SEM (cell line): Measurements from ENCODE around the gene SYT7.

GRCh38 chr11:61083541-61084049 is 18.7 kb upstream of the CD5 start:
- PRO-cap: no peak

GRCh38 chr11:61102650-61103611 is 642 bp downstream of the CD5 start:
- PRO-cap: no peak

- PRO-cap: no peak
Measured at GRCh38 chr11:61138331-61139068, 22.7 kb downstream of the VPS37C start.

DNA sequence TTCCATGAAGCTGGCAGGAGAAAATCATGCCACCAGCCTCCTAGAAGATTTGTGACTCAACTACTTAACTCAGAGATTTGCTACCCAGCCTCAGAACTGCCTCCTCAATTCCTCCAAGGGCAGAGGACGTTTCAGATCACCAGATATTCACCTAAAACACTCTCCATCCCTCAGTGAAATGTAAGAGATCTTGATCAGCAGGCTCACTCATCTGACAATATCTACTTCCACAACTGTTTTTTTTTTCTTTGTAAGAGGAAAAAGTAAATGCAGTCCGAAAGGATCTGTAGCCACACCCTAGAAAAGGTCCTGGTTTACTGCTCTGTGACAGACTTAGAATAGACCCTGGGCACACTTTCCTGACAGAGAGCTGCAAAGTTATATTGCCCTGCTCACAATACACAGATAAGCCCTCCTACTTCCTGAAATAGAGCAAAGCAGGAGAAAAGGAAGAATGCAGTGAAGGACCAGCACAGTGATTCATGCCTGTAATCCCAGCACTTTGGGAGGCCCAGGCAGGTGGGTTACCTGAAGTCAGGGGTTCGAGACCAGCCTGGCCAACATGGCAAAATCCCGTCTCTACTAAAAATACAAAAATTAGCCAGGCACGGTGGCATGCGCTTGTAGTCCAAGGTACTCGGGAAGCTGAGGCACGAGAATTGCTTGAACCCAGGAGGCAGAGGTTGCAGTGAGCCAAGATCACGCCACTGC is 2.3 kb downstream of the CYB561A3 start:
- PRO-cap: no peak

- PRO-cap: no peak
Measured at GRCh38 chr11:61510599-61511452, 2.3 kb downstream of the LRRC10B start.

GRCh38 chr11:61533142-61533785 is 24.7 kb downstream of the LRRC10B start:
- PRO-cap: no peak

DNA sequence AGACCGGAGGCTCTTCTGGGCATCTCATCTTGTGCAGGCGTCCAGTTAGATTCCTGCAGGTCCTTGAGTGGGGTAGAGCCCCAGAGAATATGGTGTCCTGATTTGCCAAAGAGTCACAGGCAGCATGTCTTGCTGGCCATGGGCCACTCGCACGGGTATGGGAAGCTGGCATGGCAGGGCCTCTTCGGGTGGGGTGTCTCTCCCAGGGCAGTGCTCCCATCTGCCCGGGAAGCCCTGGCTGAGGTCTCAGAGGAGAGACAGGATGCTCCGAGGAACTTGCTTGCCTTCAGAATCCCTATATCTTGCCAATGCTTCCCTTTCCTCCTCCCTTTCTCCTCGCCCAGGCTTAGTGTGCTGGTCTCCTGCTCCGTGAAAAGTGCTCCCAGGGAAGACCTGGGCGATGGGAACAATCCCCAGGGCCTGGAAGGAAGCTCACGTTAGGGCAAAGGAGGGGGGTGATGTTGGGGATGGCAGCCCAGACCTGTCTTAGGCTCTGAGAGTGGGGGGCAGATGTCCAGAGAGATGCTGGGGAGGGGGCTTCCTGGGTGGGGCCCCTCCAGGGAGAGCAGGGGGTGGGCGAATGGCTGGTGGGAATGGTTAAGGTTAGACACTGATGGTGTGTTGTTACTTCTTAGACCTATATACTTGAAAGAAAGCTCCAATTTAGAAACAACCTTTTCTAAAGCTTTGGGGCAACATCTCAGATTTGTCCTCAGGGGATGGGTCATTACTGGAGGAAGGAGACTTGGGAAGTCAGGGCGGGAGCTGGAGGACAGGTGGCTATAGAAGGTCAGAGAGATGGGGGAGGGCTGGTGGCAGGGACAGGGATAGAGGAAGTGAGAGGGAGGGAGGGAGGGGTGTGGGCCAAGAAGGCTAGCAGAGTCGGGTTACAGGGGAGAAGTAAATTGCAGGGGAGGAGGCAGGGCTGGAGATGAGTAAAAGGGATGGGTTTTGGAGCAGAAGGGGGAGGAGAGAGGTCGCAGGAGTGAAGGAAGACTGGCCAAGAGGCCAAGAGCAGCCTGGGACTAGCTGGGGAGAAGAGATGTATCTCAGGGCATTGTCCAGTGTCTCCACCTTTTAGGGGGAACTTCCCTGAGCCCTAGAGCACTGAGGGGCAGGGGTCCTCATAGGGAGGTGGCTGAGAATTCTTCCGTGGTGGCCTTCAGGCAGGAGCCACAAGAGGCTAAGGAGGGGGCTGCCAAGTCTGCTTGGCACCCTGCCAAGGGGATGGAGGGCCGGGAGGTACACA is 32.8 kb downstream of the LRRC10B start:
- PRO-cap: no peak

GRCh38 chr11:61555335-61556130 is 25.3 kb downstream of the SYT7 start:
- PRO-cap: no peak

GRCh38 chr11:61580656-61581420 is at the start of gene SYT7:
Gene SYT7 (minus strand): TSS chr11:61581076.
- PRO-cap: no peak

DNA sequence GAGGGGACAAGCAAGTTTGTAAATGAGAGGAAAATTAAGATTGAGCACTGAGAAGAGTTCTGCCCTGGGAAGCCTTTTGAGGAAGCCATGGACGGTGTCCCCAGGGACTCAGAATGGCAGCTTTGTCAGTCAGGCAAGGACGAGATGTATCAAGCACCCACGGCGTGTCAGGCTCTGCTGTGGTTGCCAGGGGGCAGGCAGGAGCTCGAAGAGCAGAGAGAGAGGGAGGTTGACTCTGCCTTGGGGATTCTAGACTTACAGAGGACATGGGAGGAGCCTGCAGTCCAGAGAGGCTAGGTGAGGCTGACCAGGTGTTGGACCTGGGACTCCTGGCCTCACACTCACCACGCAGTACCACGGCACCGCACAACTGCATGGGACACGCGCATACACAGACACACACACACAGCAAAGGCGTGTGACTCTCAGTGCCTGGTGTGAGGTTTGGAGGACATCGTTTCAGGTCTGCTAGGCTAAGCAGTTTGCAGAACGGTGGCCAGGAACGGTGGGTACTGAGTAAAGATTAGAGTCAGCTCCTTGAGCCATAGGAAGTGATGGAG is 29.2 kb upstream of the SYT7 start:
- PRO-cap: no peak

DNA sequence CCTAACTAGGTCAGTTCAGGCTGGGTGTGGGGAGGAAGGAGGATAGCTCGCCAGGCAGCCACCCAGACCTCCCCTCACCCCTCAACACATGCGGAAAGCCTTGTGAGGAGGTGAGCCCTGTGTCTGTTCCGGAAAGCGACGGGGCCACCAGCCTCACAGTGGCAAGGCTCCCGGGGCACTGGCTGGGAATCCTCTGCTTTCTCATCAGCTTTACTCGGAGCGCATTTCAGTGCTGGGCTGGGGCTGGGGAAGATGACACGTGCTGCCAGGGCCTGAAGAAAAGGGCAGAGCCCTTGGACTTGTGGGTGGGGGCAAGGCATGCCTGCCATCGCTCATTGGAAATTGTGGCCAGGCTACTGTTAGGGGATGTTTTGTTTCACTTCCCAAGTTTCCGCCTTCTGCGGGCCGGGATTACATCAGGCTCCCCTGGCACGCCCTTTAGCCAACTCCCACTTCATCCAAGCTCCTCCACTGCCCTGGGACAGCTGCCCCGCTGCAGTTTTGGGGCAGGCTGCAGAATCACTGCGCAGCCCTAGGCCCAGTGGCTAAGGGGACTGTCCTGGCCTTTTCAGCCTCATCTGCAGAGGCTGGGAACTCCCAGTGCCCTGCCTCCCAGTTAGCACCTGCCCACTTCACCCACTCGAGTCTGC is 8.6 kb downstream of the DAGLA start:
- PRO-cap: no peak

DNA sequence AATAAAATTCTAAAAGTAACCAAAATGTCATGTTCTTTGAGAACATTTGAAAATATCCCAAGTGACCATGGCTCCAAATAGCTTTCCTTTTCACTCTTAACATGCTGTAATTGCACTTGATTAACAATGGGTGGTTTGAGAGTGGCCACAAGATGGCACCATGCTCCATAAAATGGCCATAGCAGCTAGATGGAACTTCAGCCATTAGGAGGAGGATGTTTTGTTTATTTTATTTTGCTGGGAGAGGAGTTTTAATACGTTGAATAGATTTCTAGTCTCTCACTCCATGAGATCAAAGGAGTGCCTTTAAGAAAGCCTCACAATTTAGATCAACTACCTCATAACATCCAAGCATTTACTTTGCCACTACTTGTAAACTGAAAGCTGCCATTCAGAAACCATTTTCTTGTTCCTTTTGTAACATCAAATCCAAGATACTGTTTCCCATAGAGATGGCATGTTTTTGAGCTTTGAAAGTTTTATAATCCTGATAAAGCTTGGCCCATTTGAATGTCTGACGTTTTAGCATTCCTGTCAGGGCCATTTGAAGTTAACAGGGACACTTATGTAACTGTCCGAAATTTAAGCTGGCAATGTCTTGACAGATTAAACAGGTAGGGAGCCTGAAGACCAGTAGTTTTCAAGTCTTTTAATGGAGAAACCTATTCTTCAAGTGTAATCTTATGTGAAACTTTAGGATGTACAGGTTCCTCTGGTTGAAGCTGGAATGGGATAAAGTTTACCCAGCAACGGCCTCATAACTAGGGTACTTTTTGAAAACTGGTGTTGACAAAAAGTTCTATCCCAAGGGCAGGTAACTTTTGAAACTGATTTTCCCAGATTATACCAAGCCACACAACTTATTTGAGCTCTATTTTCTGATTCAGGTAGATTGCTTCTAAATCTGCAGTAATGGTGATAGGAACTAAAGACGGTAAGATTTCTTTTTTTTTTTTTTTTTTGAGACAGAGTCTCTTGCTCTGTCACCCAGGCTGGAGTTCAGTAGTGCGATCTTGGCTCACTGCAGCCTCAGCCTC is 4.8 kb downstream of the FEN1 start:
- PRO-cap: no peak

- PRO-cap: no peak
Measured at GRCh38 chr11:61801412-61802152, 8.9 kb downstream of the FEN1 start.

DNA sequence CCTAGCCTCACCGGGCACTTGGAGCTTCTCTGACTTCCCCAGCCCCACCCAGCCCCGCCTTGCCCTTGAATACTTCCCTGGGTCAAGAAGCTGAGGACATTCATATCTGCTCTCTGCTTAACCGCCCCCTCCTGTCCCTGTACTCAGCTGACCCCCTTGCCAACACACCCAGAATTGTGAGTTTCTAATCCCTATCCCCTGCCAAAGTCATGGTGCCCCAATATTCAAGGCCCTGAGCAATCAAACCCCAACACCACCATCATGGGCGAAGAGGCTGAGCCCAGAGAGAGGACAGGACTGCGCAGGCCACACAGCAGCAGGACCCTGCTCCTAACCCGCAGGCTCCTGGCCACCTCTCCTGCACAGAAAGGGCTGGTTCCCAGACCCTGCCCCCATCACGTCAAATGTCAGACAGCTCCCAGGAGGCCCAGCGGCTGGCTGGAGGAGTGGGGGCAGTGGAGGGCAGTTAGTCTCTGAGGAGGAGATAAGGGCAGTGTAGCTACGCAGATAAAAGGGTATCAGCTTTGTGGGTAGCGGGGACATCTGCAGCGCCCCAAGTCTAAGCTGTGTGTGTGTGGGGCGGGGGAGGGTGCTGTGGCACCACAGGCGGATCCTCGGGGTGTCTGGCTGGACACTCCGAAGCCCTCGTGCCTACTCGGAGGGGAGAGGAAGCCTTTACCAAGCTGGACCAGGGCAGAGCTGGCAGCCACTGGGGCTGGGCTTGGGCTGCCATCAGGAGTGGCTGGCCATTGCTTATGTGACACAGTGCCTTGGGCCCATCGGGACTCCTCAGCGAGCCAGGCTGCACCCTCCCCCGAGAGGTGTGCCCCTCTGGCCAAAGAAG is 21.6 kb downstream of the FADS3 start:
- PRO-cap: no peak

DNA sequence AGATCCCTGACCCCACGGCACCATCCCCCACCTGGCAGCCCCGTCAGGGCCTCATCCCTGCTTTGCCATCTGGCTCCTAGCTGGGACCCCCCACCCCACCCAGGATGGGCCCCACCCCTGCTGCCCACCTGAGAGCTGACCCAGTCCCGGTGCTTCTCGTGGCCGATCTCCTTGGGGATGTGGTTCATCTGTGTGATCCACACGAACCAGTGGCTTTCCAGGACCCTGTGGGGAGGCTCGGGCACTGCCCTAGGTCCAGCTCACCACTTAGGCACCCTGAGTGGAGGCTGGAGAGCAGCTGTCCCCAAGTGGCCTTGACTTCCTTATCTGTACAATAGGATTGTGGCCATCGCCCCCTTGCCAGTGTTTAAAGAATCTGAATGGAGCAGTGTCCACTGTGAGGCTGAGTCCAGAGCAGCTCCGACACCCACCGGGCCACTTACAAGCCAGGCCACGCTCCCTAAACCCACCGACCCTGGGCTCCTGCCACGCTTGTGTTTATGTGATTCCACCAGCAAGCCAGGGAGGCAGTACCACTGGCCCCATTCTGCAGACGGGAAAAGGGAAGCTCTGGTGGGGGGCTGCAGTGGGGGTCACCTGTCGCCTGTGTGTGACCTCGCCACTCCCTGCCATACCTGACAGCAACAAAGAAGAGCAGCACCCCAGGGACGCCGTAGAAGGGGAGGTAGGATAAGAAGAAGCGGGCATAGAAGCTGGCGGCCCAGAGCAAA is 14.9 kb downstream of the FADS3 start:
- PRO-cap: no peak

DNA sequence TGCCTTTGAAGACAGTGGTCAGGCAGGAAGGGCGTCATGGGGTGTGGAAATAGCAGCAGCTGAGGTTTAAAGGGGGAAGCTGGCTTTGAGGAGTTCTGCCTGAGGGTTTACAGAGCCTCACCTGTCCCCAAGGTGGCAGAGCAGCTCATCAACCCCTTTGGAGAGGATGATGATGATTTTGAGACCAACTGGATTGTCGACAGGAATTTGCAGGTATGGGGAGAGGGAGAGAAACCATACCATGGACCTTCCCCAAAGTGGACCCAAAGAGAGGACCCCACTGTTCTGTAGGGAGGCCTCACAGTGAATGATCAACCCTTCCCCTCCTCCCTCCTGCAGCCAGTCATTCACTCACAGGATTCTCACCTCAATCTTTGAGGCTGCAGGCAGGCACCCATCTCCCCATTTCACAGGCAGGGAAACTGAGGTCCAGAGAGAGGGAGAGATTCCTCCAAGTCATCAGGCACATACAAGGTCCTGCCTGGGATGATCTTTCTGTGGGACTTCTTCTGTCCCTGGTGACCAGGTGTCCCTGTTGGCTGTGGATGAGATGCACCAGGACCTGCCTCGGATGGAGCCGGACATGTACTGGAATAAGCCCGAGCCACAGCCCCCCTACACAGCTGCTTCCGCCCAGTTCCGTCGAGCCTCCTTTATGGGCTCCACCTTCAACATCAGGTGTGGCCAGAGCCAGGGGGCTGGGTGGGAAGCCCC is 7.9 kb downstream of the FTH1 start:
- PRO-cap: no peak

GRCh38 chr11:61962405-61962554 is 5.2 kb downstream of the FTH1 start:
- PRO-cap: no peak

DNA sequence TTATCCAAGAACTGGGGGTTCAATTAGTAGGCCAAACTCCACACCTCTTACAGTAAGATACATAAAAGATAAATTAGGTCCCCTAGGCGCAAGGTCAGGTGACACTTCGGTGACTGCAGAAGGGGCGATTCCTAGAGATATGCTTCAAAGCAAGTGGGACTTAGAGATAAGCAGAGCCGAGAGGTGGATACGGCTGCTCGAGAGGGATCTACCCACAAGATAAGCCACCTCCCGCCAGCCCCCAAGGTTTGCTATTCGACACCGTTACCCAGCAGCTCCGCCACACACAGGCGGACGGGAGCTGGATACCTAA is 870 bp downstream of the FTH1 start:
- PRO-cap: no peak

GRCh38 chr11:62012723-62013251 is 45.4 kb upstream of the FTH1 start:
- PRO-cap: no peak

DNA sequence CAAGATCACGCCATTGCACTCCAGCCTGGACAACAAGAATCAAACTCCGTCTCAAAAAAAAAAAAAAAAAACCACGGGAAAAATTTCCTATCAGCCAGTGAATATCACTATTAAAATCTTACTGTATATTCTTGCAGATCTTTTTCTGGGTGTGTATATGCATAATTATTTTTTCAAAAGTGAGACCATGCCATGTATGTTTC is 21.3 kb upstream of the SCGB1A1 start:
- PRO-cap: no peak